Kidney epithelial cell (primary cell): ENCODE data around the genes OR1G1, TAX1BP3 and ATP2A3.

GRCh38 chr17:3002410-3003396 lies 60.7 kb downstream of the OR1D5 start:
- RAMPAGE, long total RNA, result no peak
- RRBS, result no CpG with 5 or more reads among the region's 19 CpGs

- RAMPAGE, long total RNA, result no peak
- RRBS, result no CpG with 5 or more reads among the region's 11 CpGs
These were observed 34.0 kb downstream of the OR1D5 start for GRCh38 chr17:3029474-3029838.

GRCh38 chr17:3127321-3127744 lies at the start of gene OR1G1:
OR1G1 (minus strand) TSS chr17:3127551.
- RAMPAGE, long total RNA, result no peak
- RRBS, result no CpG with 5 or more reads among the region's 3 CpGs

DNA sequence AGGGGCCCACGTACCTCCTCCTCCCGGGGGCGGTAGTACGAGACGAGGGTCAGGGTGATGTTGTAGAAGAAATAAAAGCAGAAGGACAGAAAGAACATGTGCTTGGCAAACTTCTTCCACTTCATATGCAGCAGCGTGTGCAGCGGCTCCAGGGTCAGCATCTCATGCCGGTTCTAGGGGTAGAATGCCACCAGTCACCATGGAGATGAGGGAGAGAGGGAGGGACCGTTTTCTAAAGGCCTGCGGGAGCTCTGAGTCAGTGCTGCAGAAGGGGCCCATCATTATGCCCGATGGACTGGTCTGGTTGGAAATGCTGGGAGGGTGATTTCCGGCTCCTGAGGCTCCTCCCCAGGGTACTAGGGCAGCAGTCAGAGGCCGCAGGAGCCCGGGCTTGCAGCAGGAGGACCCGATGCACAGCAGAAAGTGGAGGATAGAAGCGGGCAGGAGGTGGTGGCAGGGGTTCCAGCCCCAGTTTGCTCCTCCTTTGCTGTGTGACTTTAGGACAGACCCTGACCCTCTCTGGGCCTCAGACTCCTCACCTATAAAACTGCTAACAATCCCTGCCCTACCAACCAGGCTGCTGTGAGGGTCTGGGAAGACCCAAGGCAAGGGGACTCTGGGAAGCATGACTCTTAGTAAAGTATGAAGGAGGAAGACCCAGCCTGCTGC lies 28.7 kb downstream of the TRPV3 start:
- RAMPAGE, long total RNA, result no peak
- RRBS, result 22% methylated on average over 3 of the region's 16 CpGs

DNA sequence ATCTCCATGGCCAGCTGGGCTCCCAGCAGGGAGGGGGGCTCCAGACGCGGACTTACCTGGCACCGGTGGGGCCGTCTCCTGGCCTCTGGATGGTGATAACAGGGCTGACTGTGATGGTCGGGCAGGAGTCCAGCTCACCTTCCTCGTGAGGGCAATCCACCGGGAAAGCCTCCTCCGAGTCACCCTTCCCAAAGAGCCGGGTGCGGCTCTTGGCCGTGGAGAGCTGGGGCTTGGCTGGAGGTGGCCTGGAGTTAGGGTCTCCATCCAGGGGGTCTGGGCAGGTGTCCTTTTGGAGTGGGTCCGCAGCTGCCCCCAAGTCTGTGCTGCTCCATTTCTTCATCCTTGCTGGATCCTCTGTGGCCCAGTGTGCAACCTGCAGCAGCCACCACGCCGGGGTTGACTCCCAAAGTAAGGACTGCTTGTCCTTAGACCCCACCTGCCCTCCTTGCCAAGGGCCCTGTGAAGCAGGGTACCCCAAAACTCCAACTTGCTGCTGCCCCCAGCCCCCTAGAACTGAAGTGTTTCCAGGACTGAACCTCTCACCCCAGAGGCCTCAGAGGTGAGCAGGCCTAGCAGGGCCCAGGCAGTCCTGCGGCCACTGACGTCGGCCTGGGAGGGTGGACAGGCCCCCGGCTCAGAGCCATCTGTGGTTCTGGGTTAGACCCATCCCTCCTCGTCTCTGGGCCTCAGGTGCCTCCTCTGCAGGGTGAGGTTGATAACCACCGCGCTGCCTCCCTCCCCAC lies 17.0 kb downstream of the TRPV1 start:
- RAMPAGE, long total RNA, result no peak
- RRBS, result 82% methylated on average over 2 of the region's 21 CpGs

GRCh38 chr17:3639701-3640259 lies 3.2 kb downstream of the CTNS start:
- RAMPAGE, long total RNA, result no peak
- RRBS, result no CpG with 5 or more reads among the region's 5 CpGs

- RAMPAGE, long total RNA, result no peak
- RRBS, result no CpG with 5 or more reads among the region's 19 CpGs
These were observed 10.6 kb downstream of the CTNS start for GRCh38 chr17:3647119-3647678.

GRCh38 chr17:3657829-3658893 lies 10.2 kb downstream of the TAX1BP3 start:
- RAMPAGE, long total RNA, result no peak
- RRBS, result 73% methylated on average over 10 of the region's 48 CpGs

GRCh38 chr17:3667859-3668709 lies at the start of gene TAX1BP3:
TAX1BP3 (minus strand) TSS chr17:3668578.
- RAMPAGE, long total RNA, result start-site peak on the minus strand at chr17:3668559-3668588, 710 and 652 reads in 2 replicates
- RRBS, result 2% methylated on average over 19 of the region's 75 CpGs

- RAMPAGE, long total RNA, result no peak
- RRBS, result 1% methylated on average over 17 of the region's 61 CpGs
These were observed 530 bp downstream of the HASPIN start for GRCh38 chr17:3724048-3724818.

GRCh38 chr17:3794793-3795301 lies 6.1 kb downstream of the ITGAE start:
- RAMPAGE, long total RNA, result no peak
- RRBS, result no CpG with 5 or more reads among the region's 15 CpGs

- RAMPAGE, long total RNA, result no peak
- RRBS, result no CpG with 5 or more reads among the region's 8 CpGs
These were observed 4.4 kb downstream of the P2RX1 start for GRCh38 chr17:3911885-3912325.

DNA sequence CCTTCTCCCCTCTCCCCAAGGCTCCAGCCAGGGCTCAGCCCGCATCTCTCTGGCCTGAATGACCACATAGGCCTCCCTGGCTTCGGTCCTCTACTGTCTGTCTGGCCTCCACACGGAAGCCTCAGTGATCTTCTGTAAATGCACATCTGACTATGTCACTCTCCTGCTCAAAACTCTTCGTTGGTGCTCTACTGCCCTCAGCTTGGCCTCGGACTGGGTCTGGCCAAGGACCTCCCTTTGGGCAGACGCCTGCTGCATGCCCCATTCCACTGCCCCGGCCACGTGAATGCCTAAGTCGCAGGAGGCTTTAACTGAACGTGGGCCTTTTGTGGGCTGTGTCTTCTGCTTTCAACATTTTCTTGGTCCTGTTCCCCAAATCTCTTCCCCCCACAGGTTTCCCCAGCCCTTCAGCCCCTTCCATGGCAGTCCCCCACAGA lies 20.2 kb downstream of the ATP2A3 start:
- RAMPAGE, long total RNA, result no peak
- RRBS, result no CpG with 5 or more reads among the region's 10 CpGs

GRCh38 chr17:3956328-3957665 lies 7.4 kb downstream of the ATP2A3 start:
- RAMPAGE, long total RNA, result no peak
- RRBS, result no CpG with 5 or more reads among the region's 33 CpGs

- RAMPAGE, long total RNA, result no peak
- RRBS, result 1% methylated on average over 88 of the region's 126 CpGs
These were observed at the start of gene ATP2A3 for GRCh38 chr17:3963935-3965046. ATP2A3 (minus strand) TSS chr17:3964437.

DNA sequence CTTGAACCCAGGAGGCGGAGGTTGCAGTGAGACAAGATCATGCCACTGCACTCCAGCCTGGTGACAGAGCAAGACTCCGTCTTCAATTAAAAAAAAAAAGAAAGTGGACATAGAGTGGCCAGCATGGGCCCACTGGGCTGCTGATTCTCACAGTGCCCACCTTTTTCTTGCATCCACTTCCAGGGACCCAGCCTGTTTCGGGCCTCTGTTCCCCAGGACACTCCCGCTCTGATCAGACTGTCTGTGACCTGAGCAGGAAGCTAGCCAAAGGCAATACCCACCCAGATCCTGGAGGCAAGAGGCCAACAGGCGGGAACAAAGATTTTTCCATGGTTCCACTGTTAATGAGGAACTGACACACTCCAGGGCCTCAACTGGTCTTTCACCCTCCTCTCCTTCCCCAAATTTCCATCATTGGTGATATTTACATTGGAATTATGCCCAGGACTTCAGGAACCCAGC lies 14.1 kb upstream of the ATP2A3 start:
- RAMPAGE, long total RNA, result no peak
- RRBS, result no CpG with 5 or more reads among the region's 5 CpGs

GRCh38 chr17:3984100-3984345 lies 19.8 kb upstream of the ATP2A3 start:
- RAMPAGE, long total RNA, result no peak
- RRBS, result no CpG with 5 or more reads among the region's 6 CpGs

DNA sequence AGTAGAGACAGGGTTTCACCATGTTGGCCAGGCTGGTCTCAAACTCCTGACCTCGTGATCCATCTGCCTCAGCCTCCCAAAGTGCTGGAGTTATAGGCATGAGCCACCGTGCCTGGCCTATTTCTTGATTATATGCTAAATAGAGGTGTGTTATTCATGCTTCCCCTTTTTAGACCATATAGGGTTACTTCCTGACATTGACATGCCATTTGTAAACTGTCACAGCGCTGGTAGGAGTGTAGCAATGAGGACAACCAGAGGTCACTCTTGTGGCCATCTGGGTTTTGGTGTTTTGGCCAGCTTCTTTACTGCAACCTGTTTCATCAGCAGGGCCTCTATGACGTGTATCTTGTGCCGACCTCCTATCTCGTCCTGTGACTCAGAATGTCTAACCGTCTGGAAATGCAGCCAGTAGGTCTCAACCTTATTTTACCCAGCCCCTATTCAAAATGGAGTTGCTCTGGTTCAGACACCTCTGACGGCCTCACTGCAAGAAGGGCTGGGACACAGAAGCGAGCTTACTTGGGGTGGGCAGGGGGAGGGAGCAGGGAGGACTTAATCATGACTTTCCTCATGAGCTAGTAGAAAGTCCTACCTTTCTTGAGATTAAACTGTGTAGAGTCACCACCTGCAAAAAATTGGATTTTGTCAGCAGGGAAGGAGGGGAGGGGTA lies 38.1 kb upstream of the ATP2A3 start:
- RAMPAGE, long total RNA, result no peak
- RRBS, result no CpG with 5 or more reads among the region's 9 CpGs

DNA sequence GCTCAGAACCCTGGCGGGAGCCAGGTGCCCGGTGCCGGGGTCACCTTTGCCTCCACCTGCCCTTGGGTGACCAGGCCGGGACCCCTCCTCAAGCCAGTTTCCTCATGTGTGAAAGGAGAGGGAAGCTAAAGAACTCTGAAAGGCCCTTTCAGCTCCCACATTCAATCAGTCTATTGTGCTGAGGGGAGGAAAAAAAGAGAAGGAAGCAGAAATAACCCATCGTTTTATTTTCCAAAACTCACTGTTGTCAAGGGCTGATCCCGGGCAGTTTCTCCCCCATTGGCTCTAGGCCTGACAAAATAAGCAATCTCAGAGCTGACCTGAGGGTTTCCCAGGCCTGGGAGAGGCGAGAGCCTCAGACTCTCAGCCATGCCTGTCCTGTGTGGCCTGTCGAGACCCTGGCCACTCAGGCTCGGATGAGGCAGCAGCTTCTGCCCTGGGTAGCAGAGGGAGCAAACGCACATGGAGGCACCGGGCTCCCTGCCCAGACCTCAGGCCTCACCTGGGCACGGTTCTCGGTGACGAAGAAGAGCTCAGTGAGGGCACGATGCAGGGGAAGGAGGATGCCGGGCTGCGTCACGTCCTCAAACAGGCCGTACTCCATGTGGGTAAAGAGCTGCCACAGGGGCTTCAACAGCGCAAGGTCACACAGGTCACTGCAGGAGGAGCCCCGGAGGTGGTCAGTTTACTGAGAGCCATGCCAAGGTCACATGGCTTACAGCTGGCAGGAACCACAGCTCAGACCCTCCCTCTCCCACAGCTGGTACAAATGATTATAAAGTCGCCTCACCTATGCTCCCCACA lies 45.1 kb upstream of the ATP2A3 start:
- RAMPAGE, long total RNA, result no peak
- RRBS, result 95% methylated on average over 2 of the region's 22 CpGs

GRCh38 chr17:4031918-4032629 lies 67.8 kb upstream of the ATP2A3 start:
- RAMPAGE, long total RNA, result no peak
- RRBS, result no CpG with 5 or more reads among the region's 9 CpGs